Fibroblast of villous mesenchyme (primary cell): ENCODE results near the genes CPTP and VWA1.

GRCh38 chr1:1167695-1168298 is 5.9 kb upstream of the TTLL10 start:
- CAGE, long polyA plus RNA: no peak

GRCh38 chr1:1197488-1197834 is 8.9 kb downstream of the TNFRSF18 start:
- CAGE, long polyA plus RNA: no peak

DNA sequence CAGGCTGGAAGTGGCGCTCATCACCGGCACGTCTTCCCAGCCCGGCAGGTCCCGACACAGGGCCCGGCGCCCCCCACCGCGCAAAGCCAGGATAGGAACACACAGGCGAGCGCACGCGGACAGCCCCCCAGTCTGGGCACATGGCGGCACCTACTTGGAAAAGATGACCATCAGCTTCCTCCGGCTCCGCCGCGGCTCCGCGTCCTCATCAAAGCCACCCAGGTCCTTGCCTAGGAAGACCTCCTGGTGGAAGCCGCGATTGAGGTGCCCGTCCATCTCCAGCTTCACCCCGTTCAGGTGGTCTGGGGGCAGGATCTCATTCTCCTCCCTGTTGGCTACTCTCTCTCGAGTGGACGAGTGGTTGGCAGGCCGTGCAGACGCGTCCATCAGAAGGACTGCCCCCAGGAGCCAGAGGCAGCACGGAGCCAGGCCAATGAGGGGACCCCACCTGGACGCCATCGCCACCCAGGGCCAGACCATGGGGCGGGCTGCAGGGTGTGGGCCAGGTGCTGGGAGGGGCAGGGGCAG is 3.4 kb downstream of the SDF4 start:
- CAGE, long polyA plus RNA: no peak

DNA sequence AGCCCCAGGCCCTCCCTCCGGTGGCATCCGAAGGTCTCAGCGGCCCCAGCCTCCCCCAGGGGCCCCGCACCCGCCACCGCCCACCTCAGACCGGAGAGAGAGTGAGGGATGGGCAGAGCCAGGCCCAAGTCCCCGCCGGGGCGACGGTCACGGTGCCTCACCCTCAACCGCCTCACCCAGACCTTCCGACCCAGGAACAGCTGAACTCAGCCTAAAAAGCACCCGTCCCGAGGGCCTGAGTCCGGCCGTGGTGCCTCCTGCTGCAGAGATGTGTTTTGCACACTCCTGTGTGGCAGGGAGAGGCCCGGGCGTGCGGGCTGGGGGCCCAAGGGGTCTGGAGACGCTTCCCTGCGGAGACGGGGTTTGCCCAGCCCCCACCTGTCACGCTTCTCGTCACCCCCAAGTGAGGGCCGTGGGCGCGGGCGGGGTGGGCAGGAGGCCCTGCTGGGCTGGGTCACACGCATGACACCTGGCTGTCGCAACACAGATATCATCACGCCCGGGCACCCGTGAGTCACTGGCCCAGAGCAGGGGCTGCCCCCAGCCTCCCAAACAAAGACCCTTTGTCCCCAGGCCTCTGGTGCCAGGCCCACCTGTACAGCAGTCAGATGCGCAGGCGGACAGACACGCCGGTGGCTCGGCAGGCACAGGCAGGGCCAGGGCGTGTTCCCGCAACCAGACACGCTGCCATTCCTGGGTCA is 5.8 kb downstream of the B3GALT6 start:
- CAGE, long polyA plus RNA: no peak

GRCh38 chr1:1273597-1273728 is 191 bp downstream of the UBE2J2 start:
- CAGE, long polyA plus RNA: no peak

DNA sequence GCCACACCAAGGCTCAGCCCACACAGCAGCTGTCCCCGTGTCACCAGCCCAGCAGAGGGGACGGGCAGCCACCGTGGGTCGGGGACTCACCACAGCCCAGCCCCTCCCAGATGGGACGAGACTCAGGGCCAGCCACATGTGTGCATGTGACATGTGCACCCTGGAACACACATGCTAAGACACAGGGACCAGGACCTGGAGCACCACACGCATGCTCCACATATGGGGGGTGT is 4.1 kb downstream of the ACAP3 start:
- CAGE, long polyA plus RNA: no peak

GRCh38 chr1:1304656-1305499 is 2.9 kb downstream of the ACAP3 start:
- CAGE, long polyA plus RNA: no peak

DNA sequence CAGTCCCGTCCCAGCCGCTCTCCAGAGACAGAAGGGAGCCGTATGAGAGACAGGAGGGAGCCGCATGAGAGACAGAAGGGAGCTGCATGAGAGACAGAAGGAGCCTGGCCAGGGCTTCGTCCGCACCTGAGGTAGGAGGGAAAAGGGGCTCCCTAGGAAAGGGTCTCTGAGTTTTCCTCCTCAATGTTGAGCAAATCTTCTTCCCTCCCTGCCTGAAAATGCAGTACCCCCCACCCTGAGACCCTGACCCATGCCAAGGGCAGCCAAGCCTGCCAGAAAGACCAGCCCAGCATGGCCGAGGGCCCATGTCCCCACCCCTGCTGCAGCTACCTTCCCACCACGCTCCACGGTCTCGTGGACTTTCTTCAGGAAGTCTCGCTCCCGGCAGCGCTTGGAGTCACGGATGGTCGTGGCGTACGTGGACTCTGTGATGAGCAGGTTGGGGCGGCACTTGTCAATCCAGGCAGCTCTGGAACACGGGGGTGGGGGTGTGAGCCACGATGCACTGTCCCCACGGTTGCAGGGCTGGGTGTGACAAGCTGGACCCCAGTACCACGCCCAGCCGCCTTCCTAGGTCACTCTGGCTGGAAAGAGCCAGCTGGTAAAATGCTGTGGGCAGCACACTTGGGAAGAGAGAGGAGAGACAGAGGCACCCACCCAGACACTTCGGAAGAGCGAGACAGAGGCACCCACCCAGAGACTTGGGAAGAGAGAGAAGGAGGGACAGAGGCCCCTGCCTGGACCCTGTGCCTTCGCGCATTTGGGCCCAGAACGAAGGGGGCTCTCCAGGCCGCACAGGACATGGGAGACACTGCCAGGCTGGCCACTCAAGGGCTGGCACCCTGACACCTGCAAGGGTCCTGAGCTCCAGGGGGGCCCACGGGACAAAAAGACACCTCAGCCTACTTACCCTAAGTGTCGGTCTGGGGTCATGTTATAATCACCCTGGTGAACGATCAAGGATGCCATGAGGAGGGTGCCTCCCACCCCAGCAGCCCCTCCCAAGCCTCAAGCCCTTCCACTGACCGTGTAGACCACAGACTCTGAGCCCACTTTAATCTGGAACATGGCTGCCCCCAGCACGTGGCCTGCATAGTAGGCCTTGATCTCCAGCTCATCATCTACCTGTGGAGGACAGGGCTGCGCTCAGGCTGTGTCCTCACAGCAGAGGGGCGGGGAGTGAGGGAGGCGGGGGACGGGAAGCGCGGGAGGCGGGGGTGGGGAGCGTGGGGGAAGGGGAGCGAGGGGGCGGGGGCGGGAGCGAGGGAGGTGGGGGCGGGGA is 6.5 kb downstream of the PUSL1 start:
- CAGE, long polyA plus RNA: no peak

DNA sequence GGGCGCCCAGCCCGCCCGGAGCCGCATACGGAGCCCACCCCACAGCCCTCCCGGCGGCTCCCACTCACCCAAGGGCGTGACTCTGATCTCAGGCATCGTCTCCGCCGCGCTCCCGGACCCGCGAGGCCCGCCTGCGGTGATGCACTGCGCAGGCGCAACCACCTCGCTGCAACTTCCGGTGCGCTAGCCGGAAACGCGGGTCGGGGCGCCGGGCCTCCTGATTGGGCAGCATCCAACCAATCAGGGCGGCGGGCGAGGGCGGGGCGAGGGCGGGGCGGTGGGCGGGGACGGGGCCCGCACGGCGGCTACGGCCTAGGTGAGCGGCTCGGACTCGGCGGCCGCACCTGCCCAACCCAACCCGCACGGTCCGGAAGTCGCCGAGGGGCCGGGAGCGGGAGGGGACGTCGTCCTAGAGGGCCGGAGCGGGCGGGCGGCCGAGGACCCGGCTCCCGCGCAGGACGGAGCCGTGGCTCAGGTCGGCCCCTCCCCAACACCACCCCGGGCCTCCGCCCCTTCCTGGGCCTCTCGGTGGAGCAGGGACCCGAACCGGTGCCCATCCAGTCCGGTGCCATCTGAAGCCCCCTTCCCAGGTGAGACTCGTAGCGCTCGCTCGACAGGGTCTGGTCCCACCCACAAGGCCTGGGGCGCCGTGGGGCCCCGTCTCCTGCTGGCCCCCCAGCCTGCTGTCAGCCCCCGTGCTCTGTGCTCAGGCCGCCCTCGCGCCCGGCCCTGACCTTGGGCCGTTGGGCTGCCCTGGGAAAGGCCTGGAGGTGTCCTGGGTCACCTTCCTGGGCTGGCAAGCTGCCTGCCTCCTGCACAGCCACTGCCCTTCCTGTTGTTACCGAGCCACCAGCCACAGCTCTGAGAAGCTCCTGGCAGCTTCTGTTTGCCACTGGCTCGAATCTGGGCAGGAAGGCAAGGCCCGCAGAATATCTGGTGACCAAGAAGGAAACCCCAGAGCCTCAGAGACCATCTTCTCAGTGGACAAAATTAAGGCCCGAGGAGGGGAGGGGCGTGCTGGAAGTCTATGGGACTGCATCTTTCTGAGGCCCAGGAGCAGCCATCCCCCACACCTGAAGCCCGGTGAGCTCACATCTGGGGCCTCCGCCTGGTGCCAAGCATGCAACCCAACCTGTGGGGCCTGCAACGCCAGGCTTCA is at the start of gene CPTP:
CPTP (plus strand) TSS at position 290 of the 1,159 bp plus-strand sequence.
- CAGE, long polyA plus RNA: no peak

GRCh38 chr1:1333433-1333582 is 2.2 kb downstream of the TAS1R3 start:
- CAGE, long polyA plus RNA: no peak

GRCh38 chr1:1354141-1354580 is 4.2 kb downstream of the MXRA8 start:
- CAGE, long polyA plus RNA: no peak

- CAGE, long polyA plus RNA: no peak
Observed at GRCh38 chr1:1397759-1399037, 937 bp downstream of the CCNL2 start.

- CAGE, long polyA plus RNA: start-site peak on the plus strand at chr1:1435687-1435748, 220 and 294 reads in 2 replicates
Observed at GRCh38 chr1:1435250-1436127, at the start of gene VWA1. VWA1 (plus strand) TSS chr1:1435690.

DNA sequence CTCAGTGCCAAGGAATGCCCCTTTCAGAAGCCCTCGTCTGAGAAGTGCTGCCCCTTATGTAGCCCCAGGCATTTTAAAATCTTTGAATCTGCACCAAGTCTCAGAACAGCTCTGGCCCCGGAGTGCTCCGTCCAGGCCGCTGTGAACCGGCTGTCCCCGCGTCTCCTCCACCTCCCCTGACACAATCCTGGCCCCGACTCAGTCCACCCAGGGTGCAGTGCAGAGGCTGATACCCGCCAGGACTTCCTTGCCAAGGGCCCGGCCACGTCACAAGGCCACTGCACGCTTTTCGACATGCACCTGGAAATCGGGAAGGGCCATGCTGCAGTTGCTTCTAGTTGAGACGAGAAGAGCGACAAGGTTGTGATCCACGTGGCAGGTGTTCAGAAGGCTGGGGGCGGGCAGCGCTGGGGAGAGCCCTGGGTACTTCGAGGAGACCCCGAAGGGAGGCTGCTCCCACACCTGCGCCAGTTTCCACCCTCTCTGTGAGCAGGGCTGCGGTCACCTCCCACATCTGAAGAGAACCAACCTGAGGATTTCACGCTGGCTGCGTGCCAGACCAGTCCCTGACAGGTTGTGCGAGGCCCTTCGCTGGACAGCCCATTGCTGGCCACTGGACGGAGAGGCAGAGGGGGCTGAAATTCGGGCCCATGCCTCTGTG is 6.7 kb downstream of the VWA1 start:
- CAGE, long polyA plus RNA: no peak

GRCh38 chr1:1522487-1523235 is 10.7 kb downstream of the ATAD3A start:
- CAGE, long polyA plus RNA: no peak

- CAGE, long polyA plus RNA: no peak
Observed at GRCh38 chr1:1558156-1559348, 16.1 kb downstream of the SSU72 start.

DNA sequence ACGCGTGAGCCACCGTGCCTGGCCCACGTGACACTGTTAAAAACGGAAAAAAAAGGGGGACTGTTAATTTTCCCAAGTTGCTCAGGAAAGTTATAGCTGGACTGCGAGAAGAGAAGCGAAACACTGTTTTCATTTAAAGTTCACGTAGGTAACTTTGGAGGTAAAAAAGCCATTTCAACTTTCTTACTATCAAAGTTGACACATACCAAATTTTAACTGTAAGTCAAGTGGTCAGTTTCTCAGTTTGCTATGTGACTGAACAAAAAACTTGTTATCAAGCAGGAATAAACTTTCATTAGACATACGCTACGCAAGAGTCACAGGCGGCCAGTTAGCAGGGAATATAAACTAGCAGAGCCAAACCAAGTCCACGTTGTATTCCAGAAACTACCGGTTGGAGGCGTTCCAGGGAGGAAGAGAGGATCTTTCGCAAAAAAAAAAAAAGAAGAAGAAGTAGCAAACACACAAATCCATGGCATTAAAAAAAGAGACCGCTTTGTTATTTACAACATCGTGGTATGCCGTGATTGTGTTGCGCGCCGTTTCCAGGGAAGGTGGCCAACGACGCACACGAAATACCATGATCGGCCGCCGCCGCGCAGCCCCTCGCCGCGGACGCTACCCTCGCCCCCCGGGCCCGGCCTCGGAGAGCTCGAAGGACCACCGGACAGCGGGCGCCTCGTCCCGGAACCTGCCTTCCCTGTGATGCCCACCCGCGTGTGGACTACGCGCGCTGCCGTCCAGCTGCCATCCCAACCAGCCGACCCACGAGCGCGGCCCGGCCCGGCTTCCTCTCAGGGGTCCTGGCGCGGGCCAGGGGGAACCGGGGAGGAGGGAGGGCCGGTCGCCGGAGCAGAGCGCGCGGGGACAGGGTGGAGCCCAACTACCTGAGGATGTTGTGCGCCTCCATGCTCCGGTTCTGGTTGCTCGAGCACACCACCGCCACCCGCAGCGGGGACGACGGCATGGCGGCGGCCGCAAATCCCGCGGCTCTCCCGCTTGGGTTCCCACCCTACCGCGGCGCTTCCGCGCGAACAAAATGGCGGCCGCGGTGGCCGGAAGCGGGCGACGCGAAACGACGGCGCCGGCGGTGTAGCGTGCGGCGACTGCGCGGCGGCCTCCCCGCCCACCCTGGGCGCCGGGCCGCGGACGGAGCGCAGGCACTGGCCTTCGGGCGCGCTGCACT is 679 bp downstream of the SSU72 start:
- CAGE, long polyA plus RNA: no peak

DNA sequence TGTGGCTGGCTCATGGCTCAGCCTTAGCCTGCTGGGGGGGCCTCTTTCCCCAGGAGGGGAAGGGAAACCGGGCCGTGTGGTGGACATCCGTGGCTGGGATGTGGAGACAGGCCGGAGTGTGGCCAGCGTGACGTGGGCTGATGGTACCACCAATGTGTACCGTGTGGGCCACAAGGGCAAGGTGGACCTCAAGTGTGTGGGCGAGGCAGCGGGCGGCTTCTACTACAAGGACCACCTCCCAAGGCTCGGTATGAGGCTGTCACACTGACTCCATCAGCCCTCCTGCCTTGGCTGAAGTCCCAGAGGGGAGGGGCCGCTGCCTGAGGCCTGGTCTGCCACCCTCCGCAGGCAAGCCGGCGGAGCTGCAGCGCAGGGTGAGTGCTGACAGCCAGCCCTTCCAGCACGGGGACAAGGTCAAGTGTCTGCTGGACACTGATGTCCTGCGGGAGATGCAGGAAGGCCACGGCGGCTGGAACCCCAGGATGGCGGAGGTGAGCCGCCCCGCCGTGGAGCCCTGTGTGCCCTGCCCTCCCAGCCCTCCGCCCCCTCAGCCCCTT is 7.0 kb upstream of the MMP23B start:
- CAGE, long polyA plus RNA: no peak

- CAGE, long polyA plus RNA: no peak
Observed at GRCh38 chr1:1757290-1758530, 20.6 kb downstream of the NADK start.

- CAGE, long polyA plus RNA: no peak
Observed at GRCh38 chr1:1943562-1943786, 24.4 kb upstream of the TMEM52 start.